Epithelial cell of alveolus of lung (primary cell): ENCODE measurements around a stretch of chr10.

DNA sequence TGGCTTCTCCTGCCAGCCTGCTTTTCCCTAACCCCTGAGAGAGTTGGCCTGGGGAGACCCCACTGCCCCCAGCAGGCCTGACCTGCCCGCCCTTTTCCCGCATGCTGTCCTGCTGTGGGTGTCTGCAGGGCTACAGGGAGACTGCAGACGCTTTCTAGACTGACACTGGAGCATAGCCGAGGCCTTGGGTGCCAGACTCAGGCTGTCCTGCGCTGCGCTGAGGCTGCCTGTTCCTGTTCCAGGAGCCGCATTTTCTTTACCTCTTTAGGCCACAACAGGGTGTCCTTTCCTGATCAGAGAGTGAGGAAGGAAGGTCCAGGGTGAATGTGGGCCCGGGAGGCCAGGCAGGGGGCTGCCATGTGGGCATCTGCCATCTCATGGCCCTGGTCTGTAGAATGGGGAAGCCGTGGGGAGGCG is 3.6 kb downstream of the PWWP2B start:
- RAMPAGE, long total RNA: no peak
- RRBS: no CpG with 5 or more reads among the region's 10 CpGs

GRCh38 chr10:132404808-132405942 is 8.2 kb downstream of the PWWP2B start:
- RAMPAGE, long total RNA: no peak
- RRBS: 79% methylated on average over 51 of the region's 115 CpGs

DNA sequence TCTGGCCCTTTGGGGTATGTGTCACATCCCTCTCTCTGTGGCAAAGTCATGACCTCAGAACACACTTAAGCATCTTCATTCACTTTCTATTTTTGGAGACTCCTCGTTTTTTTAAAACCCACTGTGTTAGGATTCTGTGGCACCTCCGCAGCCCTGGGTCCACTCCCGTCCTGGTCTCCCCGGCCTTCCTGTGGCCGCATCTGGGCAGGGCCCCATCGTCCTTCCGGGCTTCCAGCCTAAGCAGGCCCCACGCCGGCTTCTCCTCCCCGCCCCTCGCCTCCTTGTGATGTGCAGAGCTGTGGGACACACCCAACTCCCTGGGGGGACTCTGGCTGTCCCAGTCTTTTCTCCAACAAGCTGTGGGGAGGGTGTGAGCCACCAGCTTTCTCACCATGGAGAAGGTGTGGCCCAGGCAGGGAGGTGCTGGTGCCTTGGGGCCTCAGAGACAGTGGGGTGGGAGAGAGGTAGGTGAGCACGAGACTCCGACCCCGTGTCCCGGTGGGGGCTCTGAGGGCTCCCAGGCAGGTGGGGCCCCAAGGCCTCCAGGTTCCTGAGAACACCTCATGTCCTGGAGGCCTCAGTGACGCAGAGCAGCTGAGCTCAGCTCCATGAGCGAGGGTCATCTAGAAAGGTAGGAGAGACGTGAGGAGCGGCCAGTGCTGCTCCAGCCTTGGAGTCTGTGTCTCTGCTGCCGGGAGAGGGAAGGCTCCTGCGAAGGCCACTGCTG is 16.6 kb downstream of the PWWP2B start:
- RAMPAGE, long total RNA: no peak
- RRBS: 89% methylated on average over 4 of the region's 21 CpGs

DNA sequence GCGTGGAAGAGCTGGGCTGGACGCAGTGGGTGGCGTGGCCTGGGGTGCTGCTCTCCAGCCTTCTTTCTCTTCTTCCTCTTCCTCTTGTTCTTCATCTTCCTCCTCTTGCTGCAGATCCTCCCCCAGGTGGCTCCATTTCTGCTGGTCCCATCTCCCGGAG is 23.2 kb downstream of the PWWP2B start:
- RAMPAGE, long total RNA: no peak
- RRBS: no CpG with 5 or more reads among the region's 4 CpGs

DNA sequence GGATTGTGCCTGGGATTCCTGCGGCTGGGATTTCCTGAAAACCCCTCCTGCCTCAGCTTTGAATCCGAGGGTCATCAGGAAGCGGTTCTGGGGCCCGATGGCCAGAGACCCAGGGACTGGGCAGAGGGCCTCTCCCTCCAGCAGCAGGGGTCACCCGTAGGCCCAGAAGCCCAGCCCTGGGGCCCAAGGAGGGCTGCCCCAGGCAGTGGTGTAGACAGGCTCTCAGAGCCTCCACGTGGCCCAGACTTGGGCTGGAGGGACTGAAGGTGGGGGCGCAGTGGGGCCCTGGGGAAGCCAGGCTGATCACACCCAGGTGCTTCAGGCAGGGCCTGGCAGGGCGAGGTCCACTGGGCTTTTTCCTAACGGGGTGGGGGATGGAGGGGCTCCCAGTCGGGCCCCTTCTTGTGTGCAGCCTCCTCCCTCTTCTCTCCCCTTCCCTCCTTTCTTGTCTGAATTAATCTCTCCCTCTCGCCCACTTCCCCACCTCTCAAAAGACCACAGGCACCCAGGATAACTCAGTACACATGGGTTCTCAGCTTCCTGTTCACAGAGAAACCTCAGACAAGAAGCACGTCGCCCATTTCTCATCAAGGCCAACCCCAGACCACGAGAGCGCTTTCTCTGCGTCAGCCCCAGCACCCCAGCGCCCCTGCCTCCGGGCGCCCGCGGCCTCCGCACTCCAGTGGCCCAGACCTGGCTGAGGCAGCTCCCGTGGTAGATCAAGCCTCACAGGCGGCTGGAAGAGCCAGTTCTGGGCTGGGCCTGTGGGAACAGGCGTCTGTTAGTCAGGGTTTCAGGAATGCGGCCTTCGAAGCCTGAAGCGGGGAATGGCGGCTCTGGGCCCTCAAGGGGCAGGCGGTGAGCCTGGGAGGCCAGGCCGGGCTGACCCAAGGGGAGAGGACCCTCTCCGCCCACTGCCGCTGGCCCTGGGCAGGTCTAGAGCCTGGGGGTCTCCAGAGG is 50.5 kb downstream of the PWWP2B start:
- RAMPAGE, long total RNA: no peak
- RRBS: 58% methylated on average over 2 of the region's 33 CpGs

DNA sequence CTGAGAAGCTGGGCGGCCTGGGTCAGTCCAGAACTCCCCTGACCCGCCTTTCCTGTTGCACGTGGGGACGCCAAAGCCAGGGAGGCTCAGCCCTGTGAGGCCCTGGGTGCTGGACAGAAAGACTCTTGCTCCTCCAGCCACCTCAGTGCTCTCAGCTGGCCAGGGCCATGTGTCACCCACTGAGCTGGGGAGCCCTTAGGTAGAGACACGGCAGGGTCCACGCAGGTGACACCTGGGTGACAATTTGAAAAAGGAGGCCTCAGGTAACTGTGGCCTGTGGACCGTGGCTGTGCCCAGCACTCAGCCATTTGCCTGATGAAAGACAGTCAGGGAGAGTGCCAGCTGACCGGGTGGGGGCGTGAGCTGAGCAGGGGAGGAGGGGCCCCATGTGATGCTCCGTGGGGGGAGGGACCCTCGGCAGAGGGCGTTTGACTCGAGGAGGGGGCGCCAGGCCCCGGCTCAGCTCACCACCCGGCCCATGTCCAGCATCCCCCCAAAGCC is 70.2 kb downstream of the PWWP2B start:
- RAMPAGE, long total RNA: no peak
- RRBS: 80% methylated on average over 1 of the region's 16 CpGs

- RAMPAGE, long total RNA: no peak
- RRBS: 84% methylated on average over 1 of the region's 28 CpGs
Measured at GRCh38 chr10:132467637-132468507, 69.7 kb upstream of the INPP5A start.

- RAMPAGE, long total RNA: no peak
- RRBS: no CpG with 5 or more reads among the region's 9 CpGs
Measured at GRCh38 chr10:132515663-132516033, 21.9 kb upstream of the INPP5A start.

- RAMPAGE, long total RNA: no peak
- RRBS: 17% methylated on average over 14 of the region's 47 CpGs
Measured at GRCh38 chr10:132516495-132517866, 20.6 kb upstream of the INPP5A start.

DNA sequence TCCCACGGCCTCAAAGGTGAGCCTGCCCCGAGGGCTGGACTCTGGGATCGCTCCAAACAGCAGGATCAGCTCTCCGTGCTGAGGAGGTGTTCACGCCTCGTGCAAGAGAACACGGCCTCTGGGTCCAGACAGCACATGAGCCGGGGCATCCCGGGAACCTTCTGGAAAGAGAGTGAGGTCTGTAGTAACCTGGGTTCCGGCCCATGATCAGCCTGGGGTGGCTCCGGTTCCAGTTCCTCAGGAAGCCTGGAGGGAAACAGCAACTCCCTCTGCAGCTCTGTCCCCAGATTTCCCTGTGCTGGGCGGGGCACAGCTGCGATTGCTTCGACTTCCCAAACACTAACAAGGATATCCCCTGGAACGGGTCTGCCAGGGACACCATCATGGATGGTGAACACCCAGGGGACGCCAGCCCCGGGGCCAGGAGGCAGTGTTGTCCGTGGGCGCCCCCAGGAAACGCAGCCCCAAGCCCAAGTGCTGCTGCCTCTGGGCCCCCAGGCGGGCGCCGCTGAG is 18.0 kb upstream of the INPP5A start:
- RAMPAGE, long total RNA: no peak
- RRBS: no CpG with 5 or more reads among the region's 23 CpGs

DNA sequence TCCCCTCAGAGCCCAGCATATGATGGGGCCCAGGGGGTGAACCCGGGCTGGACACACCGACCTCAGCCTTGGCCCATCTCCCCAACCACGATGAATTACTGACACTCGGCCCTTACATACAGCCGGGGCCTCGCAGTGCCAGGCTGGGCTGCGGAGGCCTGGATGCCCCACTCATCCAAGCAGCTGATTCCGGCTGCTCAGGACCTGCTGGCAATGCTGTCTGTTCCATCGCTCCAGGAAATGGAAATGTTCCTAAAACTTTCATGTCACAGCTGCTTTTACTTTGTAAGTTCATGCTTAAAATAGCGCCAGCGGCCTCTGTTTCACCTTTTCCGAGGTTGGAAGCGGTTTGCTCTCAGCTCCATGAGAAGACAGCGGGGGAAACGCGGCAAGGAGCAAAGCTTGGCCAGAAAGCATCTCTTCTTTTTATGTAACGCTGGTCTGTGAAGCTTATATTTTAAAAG is 17.2 kb upstream of the INPP5A start:
- RAMPAGE, long total RNA: no peak
- RRBS: 8% methylated on average over 7 of the region's 17 CpGs

- RAMPAGE, long total RNA: no peak
- RRBS: no CpG with 5 or more reads among the region's 7 CpGs
Measured at GRCh38 chr10:132538455-132539391, 1.1 kb downstream of the INPP5A start.

GRCh38 chr10:132545535-132546111 is 8.0 kb downstream of the INPP5A start:
- RAMPAGE, long total RNA: no peak
- RRBS: no CpG with 5 or more reads among the region's 22 CpGs

GRCh38 chr10:132550894-132552166 is 13.7 kb downstream of the INPP5A start:
- RAMPAGE, long total RNA: no peak
- RRBS: no CpG with 5 or more reads among the region's 25 CpGs

- RAMPAGE, long total RNA: no peak
- RRBS: no CpG with 5 or more reads among the region's 23 CpGs
Measured at GRCh38 chr10:132631396-132632101, 94.0 kb downstream of the INPP5A start.

DNA sequence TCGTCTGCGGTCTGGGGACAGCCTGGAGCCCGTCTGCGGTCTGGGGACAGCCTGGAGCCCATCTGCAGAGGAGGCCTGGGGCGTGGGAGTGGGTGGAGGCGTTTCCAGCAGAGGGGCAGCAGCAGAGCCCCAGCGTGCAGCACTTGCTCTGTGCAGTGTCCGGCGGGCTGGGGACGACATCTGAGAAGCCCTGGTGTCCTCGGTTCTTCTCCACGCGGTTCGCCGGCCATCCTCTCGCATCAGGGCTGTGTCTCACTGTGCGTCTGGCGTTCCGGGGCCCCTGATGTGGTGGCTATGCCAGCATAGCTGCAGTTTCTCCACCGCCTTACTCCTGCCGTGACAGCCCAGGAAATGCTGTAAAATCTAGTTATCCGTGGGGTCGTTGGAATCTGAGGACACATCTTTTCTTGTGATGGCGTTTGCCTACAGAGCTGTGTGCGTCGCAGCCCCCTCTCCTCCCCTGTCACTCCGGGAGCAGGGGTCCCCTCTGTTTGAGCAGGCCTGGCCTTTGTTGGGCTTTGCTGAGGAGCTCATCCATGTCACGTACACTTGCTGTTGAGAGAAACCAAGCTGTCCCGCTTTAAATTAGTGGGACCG is 104.6 kb downstream of the INPP5A start:
- RAMPAGE, long total RNA: no peak
- RRBS: 80% methylated on average over 8 of the region's 30 CpGs

GRCh38 chr10:132743608-132744059 is 42.3 kb downstream of the NKX6-2 start:
- RAMPAGE, long total RNA: no peak
- RRBS: no CpG with 5 or more reads among the region's 16 CpGs

- RAMPAGE, long total RNA: no peak
- RRBS: no CpG with 5 or more reads among the region's 20 CpGs
Measured at GRCh38 chr10:132912304-132913020, 29.9 kb downstream of the CFAP46 start.

DNA sequence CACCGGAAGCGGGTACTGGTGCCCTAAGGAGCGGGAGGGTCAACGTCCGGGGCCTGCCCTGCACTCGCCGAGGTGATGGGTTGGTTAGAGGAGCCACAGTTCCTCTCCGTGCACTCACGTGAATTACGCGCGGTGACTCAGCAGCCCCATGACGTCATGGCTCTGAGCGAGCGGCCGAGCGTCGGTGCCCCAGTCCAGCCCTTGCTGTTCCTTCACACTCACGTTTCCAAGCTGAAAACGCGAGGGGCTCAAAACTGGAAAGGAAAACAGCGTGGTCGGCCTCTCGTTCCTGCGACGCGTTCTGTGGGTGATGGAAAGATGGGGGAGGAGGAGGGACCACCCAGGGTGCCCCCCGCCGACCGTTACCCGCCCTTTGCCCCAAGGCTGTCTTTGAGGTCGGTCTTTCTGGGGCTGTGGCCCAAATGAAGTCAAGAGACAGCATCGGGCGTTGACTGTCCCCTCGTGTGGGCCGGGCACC is 70.3 kb upstream of the CFAP46 start:
- RAMPAGE, long total RNA: no peak
- RRBS: 100% methylated on average over 5 of the region's 36 CpGs

DNA sequence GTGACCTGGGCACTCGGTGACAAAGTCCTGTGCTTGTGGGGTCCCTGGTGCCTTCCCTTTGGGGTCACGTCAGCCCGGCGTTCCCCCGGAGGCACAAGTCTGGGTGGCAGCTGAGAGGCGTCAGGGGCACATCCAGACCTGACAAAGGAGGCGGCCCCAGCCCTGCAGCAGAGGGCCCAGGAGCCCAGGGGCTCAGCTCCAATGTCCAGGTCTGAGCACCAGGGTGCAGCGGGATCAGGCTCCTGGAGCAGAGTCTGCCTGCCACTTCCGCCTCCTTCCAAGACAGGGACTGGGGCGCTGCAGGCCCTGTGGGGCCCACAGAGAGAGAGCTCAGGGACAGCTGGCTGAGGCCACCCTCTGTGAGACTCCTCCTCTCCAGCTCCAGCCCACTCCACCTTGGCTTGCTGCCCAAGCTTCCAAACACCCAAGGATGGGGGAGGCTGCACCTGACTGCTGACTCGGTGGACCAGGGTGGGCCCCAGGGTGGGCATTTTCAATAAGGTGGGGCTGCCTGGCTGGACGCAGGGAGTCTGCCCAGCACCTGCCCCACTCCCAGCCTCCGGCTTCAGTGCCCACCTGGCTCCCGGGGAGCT is 1.1 kb upstream of the KNDC1 start:
- RAMPAGE, long total RNA: no peak
- RRBS: 8% methylated on average over 1 of the region's 14 CpGs